Right ventricle myocardium (tissue), 1 donor: ENCODE measurements around a stretch of chr1.

GRCh38 chr1:2553819-2554512, 2.2 kb upstream of the TNFRSF14 start:
- PRO-cap, 2 experiments = no peak in any of the 2 experiments

GRCh38 chr1:2554991-2555490, 1.1 kb upstream of the TNFRSF14 start:
- PRO-cap, 2 experiments = no peak in any of the 2 experiments

GRCh38 chr1:2557401-2557928, 1.3 kb downstream of the TNFRSF14 start:
- PRO-cap, 2 experiments = no peak in any of the 2 experiments

DNA sequence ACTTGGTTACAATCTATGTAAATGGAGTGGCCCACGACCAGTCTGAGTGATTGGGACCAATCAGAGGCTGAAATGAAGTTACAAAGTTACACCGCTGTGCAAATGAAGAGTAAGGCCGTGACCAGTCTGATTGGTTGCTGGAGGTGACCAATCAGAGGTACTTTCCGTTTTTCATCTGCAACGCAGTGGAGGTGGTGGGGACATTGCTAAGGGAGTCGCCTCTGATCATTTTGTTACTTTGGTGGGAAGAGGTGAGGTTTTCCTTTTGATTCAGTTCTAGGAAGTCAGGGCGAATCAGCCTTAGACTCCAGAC, 38.5 kb upstream of the TTC34 start:
- PRO-cap, 2 experiments = no peak in any of the 2 experiments

- PRO-cap, 2 experiments = no peak in any of the 2 experiments
Observed at GRCh38 chr1:2927397-2927813, 93.9 kb upstream of the ACTRT2 start.

DNA sequence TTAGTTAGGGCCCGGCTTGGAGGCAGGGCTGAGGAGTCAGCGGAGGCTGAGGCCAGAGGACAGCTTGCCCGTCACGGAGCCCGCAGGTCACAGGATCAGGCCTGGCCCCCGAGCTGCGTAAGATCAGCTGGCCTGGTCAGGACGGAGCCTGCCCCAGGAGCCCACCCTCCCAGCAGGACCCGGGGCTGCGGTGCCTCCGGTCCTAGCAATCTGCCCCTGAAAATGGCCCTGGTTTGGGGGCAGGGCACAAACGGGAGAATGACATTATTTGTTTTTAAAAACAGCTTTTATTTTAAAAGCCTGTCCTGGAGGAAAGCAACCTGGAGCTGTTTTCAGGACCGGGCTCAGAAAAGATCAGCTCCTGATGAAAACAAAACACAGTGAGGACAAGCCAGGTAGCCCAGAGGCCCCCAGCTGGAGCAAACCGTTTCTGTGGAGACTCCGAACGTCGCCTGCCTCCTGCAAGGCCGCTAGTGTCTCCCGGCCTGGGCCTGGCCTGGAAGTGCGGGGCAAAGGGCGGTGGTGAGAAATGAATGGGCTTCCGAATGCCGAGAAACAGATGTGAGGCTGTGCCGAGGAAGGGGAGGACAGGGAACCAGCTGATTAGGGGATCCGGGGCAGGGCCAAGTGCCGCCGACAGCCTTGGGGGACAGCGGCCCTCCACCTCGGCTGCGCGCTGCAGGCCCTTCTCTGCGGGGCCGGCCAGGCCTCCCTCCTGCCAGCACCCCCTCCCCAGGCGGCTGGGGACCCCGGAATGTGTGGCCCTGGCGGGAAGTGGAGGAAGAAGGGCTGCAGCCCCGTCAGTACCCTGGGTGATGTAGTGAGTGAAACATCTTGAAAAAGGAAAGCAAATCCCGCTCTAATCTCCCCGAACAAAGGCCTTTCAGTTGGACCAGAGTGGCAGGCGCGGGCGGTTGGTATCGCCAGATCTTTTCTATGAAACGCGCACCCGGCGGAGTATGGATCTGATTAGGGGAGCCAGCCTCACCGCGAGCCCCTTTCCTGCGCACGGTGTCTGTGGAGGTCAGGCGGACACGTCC, 52.4 kb downstream of the PRDM16 start:
- PRO-cap, 2 experiments = no peak in any of the 2 experiments

GRCh38 chr1:3156784-3157479, 87.9 kb downstream of the PRDM16 start:
- PRO-cap, 2 experiments = no peak in any of the 2 experiments

GRCh38 chr1:3188620-3188980, 119.6 kb downstream of the PRDM16 start:
- PRO-cap, 2 experiments = no peak in any of the 2 experiments

DNA sequence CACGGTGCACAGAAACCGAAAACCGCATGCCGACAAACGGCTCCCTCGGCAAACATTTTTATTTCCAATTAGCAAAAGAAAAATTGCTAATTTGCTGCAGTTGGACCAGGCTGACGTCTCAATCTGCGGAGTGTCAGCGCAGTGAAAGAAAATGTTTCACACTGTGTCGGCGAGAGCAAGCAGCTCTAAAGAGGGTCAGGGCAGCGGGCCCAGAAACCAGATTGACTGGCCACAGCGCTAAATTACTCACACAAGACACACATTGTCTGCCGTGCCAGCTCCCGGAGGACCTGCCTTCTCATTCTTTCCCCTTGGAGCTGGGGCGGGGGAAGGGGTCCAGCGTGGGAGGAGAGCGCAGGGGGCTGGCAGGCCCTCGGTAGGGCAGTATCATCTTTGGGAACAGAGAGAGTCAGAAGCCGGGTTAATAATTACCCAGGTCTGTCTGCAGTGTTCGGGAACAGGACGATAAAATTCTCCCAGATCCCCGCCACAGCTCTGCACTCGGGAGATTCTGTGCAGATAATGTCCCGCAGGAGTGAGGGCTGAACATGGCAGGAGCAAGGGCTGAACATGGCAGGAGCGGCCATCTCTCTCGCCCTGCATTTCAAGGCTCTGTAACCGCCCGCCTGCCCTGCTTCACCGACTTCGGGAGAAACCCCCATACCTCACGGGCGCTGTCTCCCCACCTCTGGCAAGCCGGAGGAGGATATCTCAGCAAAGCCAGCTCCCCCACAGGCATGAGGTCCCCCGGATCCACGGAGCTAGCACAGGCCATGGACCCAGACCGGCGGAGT, 150.3 kb downstream of the PRDM16 start:
- PRO-cap, 2 experiments = no peak in any of the 2 experiments

GRCh38 chr1:3240553-3241519, 171.8 kb downstream of the PRDM16 start:
- PRO-cap, 2 experiments = no peak in any of the 2 experiments

DNA sequence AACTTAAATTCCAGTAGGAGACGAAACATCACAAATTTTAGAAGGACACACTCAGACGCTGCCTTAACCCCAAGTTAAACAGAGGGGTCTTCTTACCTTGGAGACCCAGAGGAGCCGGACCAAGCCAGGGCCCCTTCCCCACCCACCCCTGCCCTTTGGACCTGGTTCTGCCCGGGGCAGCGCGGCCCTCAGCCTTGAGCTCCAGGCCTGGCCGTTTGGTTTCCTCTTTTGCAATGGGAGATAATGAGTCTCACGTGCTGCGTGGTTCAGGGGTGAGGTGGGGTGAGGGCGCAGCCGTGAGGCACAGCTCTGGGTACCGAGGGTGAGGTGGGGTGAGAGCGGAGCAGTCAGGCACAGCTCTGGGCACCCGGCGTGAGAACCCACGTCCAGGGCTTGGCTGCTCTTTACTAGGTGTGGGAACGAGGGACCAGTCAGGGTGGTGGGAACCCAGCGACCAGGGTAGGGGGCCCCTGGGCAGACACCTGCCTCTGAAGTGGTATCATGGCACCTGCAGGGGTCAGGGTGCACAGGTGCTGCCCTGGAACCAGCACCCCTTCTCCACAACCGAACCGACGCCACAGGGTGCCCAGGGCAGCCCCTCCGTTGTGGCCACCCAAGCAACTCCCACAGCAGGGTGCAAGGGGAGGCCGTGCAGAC, 182.2 kb downstream of the PRDM16 start:
- PRO-cap, 2 experiments = no peak in any of the 2 experiments

- PRO-cap, 2 experiments = no peak in any of the 2 experiments
Observed at GRCh38 chr1:3312344-3312827, 142.1 kb upstream of the ARHGEF16 start.

DNA sequence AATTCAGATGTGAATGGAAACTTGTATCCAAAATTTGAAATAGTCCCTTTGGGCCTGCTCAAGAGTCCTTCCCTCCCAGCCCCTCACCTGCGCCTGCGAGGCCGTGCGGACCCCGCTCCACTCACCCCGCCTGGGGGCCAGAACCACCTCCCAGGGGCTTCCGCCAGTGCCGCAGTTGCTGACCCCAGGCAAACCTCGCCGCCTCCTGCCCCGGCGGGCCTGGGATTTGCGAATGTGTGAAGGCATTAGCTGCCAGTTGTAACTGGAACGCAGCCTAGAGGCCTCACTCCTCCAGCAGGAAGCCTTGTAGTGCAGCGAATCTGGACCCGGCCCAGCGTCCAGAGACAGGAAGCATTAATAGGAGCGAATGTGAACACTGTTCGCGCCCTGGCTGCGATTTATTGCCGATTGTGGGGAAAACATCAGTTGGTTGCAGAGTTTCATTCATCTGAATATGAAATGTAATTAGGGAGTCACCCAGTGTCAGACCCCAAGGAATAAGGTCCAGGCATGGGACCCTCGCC, 140.9 kb upstream of the ARHGEF16 start:
- PRO-cap, 2 experiments = peak in 1 of 2 experiments; most common minus-strand start position 207 of the sequence (in 1)

- PRO-cap, 2 experiments = peak in 2 of 2 experiments; most common plus-strand start chr1:3349587 (in 2); most common minus-strand start chr1:3349201 (in 2)
Observed at GRCh38 chr1:3349049-3349898, 105.2 kb upstream of the ARHGEF16 start.

- PRO-cap, 2 experiments = no peak in any of the 2 experiments
Observed at GRCh38 chr1:3431944-3432269, 22.6 kb upstream of the ARHGEF16 start.

DNA sequence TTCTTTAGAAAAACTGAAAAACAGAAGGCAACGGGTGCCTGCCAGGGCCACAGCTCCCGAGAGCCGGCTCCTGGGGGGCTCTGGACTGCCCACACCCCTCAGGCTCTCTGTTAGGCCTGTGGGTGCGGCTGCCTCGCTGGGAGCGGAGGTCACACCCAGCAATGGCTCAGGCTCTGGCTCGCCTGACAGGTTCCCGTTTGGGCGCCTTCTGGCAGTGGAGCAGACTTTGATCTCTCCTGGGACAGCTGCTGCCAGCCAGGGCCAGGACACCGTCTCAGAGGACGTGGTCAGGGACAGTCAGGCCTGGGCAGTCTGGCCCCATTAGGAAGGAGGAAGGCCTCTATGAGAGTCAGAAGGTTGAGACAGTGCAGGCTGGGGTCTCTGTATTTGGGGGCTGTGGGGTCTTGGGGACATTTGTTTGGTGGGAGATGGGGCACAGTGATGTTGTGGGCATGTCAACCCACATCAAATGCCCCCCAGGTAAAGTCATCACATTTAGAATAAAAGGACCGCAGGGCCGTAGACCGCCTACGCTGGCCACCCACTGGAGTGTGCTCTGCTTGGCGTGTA, 5.7 kb downstream of the ARHGEF16 start:
- PRO-cap, 2 experiments = no peak in any of the 2 experiments

GRCh38 chr1:3477947-3478719, 23.7 kb downstream of the ARHGEF16 start:
- PRO-cap, 2 experiments = no peak in any of the 2 experiments

DNA sequence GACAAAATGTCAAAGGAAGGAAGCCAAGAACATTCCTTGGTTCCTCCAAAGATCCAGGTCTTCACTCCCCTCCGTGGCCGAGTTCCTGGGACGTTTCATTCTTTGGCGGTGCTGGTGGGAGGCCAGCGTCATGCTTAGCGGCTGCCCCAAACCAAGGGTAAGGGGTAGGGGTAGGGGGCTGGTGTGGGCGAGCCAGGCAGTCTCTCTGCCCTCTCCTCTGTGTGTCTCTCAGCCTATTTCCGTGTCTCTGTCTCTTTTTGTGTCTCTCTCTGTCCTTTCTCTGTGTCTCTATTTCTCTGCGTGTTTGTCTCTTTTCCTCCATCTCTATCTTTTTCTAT, 49.4 kb downstream of the MEGF6 start:
- PRO-cap, 2 experiments = no peak in any of the 2 experiments

DNA sequence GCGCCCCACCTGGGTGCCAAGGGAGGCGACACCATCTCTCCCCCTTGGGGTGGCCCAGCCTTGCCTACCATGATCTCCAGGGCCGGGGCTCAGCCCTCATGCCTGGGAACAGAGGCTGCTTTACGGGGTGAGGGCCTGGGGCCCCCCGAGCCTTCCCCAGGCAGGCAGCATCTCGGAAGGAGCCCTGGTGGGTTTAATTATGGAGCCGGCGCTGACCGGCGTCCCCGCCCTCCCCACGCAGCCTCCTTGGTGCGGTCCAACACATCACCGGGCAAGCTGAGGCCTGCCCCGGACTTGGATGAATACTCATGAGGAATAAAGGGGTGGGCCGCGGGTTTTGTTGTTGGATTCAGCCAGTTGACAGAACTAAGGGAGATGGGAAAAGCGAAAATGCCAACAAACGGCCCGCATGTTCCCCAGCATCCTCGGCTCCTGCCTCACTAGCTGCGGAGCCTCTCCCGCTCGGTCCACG, 38.0 kb downstream of the TP73 start:
- PRO-cap, 2 experiments = no peak in any of the 2 experiments

- PRO-cap, 2 experiments = no peak in any of the 2 experiments
Observed at GRCh38 chr1:3707401-3708105, 44.7 kb upstream of the CCDC27 start.